ENCODE measurements around the gene ANXA10.

GRCh38 chr4:158182626-158183003 lies 9.8 kb upstream of the GASK1B start:
- RAMPAGE, long total RNA: no peak
- RRBS: no CpG with 5 or more reads among the region's 16 CpGs
PRO-cap:
- standard: bidirectional peak, plus-strand start at chr4:158182864, minus-strand start at chr4:158182806
- CoPRO, capped RNA only, 2 experiments: peak in 2 of 2 experiments; most common plus-strand start chr4:158182870 (in 1); most common minus-strand start chr4:158182806 (in 2)
- CoPRO, capped and uncapped RNA, 2 experiments: peak in 2 of 2 experiments; most common plus-strand start chr4:158182870 (in 2); most common minus-strand start chr4:158182775 (in 1)
- CoPRO, uncapped RNA only, 2 experiments: peak in 1 of 2 experiments; most common plus-strand start chr4:158182868 (in 1); most common minus-strand start chr4:158182793 (in 1)
CAGE:
- cytosol, long polyA plus RNA: no peak
- long polyA plus RNA: no peak
- nucleolus, long total RNA: no peak
- nucleus, long polyA plus RNA: no peak

GRCh38 chr4:158672530-158673049 lies 494 bp downstream of the ETFDH start:
- RAMPAGE, long total RNA: no peak
- RRBS: no CpG with 5 or more reads among the region's 13 CpGs
PRO-cap:
- standard: unidirectional peak, minus-strand start at chr4:158672598; unidirectional peak, minus-strand start at chr4:158672988
- CoPRO, capped RNA only, 2 experiments: no peak in any of the 2 experiments
- CoPRO, capped and uncapped RNA, 2 experiments: no peak in any of the 2 experiments
- CoPRO, uncapped RNA only, 2 experiments: no peak in any of the 2 experiments
CAGE:
- cytosol, long polyA plus RNA: no peak
- long polyA plus RNA: no peak
- nucleolus, long total RNA: no peak
- nucleus, long polyA plus RNA: no peak

DNA sequence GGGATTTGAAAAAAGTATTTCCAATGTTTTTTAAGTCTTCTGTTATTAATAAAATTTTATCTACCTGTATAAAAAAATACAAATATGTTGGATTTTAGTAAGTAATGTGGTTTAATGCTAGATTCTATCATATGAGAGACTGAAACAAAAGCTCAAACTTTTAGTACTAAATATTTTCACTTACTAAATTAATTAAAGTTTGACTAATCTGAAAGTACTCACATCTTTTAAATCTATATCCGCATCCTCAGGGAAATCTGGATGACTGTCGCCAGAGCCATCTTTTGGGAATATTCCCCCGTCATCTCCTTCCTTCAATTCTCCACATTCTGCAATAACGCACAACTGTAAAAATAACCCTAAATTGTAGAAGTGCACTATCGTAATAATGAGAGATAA lies 7.9 kb downstream of the PPID start:
- RAMPAGE, long total RNA: no peak
- RRBS: no CpG with 5 or more reads among the region's 5 CpGs
PRO-cap:
- standard: no peak
- CoPRO, capped RNA only, 2 experiments: no peak in any of the 2 experiments
- CoPRO, capped and uncapped RNA, 2 experiments: no peak in any of the 2 experiments
- CoPRO, uncapped RNA only, 2 experiments: peak in 1 of 2 experiments; most common plus-strand start position 191 of the sequence (in 1); most common minus-strand start position 168 of the sequence (in 1)
CAGE:
- cytosol, long polyA plus RNA: no peak
- long polyA plus RNA: no peak
- nucleolus, long total RNA: no peak
- nucleus, long polyA plus RNA: no peak

- RAMPAGE, long total RNA: no peak
- RRBS: no CpG with 5 or more reads among the region's 5 CpGs
PRO-cap:
- standard: no peak
- CoPRO, capped RNA only, 2 experiments: no peak in any of the 2 experiments
- CoPRO, capped and uncapped RNA, 2 experiments: no peak in any of the 2 experiments
- CoPRO, uncapped RNA only, 2 experiments: no peak in any of the 2 experiments
CAGE:
- cytosol, long polyA plus RNA: no peak
- long polyA plus RNA: no peak
- nucleolus, long total RNA: no peak
- nucleus, long polyA plus RNA: no peak
Observed at GRCh38 chr4:158792347-158792975, 23.6 kb downstream of the FNIP2 start.

DNA sequence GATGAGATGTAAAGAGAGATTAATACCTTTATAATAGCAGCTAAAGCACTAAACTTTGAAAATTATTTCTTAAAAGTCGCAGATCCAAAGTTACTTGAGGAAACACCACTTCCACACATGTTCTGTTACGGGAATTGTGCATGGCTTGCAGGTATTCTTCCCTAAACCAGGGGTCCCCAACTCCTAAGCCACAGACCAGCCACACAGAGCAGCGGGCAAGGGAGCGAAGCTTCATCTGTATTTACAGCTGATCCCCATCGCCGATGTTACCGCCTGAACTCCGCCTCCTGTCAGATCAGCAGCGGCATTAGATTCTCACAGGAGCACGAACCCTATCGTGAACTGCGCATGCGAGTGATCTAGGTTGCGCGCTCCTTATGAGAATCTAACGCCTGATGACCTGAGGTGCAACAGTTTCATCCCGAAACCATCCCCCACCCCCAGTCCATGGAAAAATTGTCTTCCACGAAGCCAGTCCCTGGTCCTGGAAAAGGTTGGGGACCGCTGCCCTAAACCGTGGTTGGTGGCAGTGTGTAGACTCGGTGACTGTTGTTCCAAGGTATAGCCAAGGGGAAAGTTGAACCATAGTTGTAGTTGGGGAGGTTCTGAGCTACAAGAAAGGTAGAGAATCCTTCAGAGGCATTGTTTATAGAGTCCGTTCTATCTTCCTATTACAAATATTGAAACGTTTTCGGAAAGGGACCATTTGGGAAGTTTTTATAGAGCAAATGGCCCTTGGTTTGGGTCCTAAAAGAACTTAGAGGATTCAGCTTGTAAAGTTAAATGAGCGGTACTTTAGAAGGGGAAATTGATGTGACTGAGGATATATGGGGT lies 26.9 kb downstream of the FNIP2 start:
- RAMPAGE, long total RNA: no peak
- RRBS: no CpG with 5 or more reads among the region's 25 CpGs
PRO-cap:
- standard: no peak
- CoPRO, capped RNA only, 2 experiments: no peak in any of the 2 experiments
- CoPRO, capped and uncapped RNA, 2 experiments: no peak in any of the 2 experiments
- CoPRO, uncapped RNA only, 2 experiments: no peak in any of the 2 experiments
CAGE:
- cytosol, long polyA plus RNA: no peak
- long polyA plus RNA: no peak
- nucleolus, long total RNA: no peak
- nucleus, long polyA plus RNA: no peak

DNA sequence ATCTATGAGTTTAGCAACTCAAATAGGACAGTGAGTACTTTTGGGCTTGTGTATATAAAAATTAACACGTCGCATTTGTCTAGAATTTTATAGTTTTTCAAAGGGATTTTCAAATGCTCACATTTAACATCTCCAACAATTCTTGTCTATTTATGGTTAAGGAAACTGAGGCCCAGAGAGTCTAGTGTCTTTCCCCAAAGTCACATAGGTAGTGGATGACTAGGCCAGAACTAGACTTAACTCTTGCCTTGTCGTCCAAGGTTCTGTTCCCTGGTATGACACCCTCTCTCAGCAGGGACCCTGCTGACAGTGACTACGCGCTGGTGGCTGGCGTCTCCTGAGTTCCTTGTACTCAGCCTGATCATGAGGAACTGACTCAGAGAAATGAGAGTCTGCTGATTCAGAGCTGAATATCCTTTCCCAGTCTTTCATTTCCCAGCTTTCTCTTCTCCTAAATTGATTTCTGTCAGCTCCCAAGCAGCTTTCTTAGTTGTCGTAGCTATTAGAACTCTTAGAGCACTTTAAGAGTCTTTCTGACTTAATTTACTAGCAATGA lies 27.9 kb downstream of the FNIP2 start:
- RAMPAGE, long total RNA: no peak
- RRBS: no CpG with 5 or more reads among the region's 7 CpGs
PRO-cap:
- standard: no peak
- CoPRO, capped RNA only, 2 experiments: no peak in any of the 2 experiments
- CoPRO, capped and uncapped RNA, 2 experiments: no peak in any of the 2 experiments
- CoPRO, uncapped RNA only, 2 experiments: no peak in any of the 2 experiments
CAGE:
- cytosol, long polyA plus RNA: no peak
- long polyA plus RNA: no peak
- nucleolus, long total RNA: no peak
- nucleus, long polyA plus RNA: no peak

GRCh38 chr4:158805509-158806468 lies 37.0 kb downstream of the FNIP2 start:
- RAMPAGE, long total RNA: no peak
- RRBS: no CpG with 5 or more reads among the region's 11 CpGs
PRO-cap:
- standard: no peak
- CoPRO, capped RNA only, 2 experiments: no peak in any of the 2 experiments
- CoPRO, capped and uncapped RNA, 2 experiments: no peak in any of the 2 experiments
- CoPRO, uncapped RNA only, 2 experiments: no peak in any of the 2 experiments
CAGE:
- cytosol, long polyA plus RNA: no peak
- long polyA plus RNA: no peak
- nucleolus, long total RNA: no peak
- nucleus, long polyA plus RNA: no peak

- RAMPAGE, long total RNA: no peak
- RRBS: no CpG with 5 or more reads among the region's 3 CpGs
PRO-cap:
- standard: no peak
- CoPRO, capped RNA only, 2 experiments: no peak in any of the 2 experiments
- CoPRO, capped and uncapped RNA, 2 experiments: no peak in any of the 2 experiments
- CoPRO, uncapped RNA only, 2 experiments: no peak in any of the 2 experiments
CAGE:
- cytosol, long polyA plus RNA: no peak
- long polyA plus RNA: no peak
- nucleolus, long total RNA: no peak
- nucleus, long polyA plus RNA: no peak
Observed at GRCh38 chr4:158821684-158821962, 52.8 kb downstream of the FNIP2 start.

GRCh38 chr4:158936207-158936657 lies 98.8 kb downstream of the C4orf45 start:
- RAMPAGE, long total RNA: no peak
- RRBS: no CpG with 5 or more reads among the region's 6 CpGs
PRO-cap:
- standard: no peak
- CoPRO, capped RNA only, 2 experiments: no peak in any of the 2 experiments
- CoPRO, capped and uncapped RNA, 2 experiments: no peak in any of the 2 experiments
- CoPRO, uncapped RNA only, 2 experiments: no peak in any of the 2 experiments
CAGE:
- cytosol, long polyA plus RNA: no peak
- long polyA plus RNA: no peak
- nucleolus, long total RNA: no peak
- nucleus, long polyA plus RNA: no peak

- RAMPAGE, long total RNA: no peak
- RRBS: no CpG with 5 or more reads among the region's 19 CpGs
PRO-cap:
- standard: unidirectional peak, plus-strand start at chr4:159048302
- CoPRO, capped RNA only, 2 experiments: no peak in any of the 2 experiments
- CoPRO, capped and uncapped RNA, 2 experiments: no peak in any of the 2 experiments
- CoPRO, uncapped RNA only, 2 experiments: no peak in any of the 2 experiments
CAGE:
- cytosol, long polyA plus RNA: no peak
- long polyA plus RNA: no peak
- nucleolus, long total RNA: no peak
- nucleus, long polyA plus RNA: no peak
Observed at GRCh38 chr4:159047982-159048773, 13.1 kb upstream of the C4orf45 start.

DNA sequence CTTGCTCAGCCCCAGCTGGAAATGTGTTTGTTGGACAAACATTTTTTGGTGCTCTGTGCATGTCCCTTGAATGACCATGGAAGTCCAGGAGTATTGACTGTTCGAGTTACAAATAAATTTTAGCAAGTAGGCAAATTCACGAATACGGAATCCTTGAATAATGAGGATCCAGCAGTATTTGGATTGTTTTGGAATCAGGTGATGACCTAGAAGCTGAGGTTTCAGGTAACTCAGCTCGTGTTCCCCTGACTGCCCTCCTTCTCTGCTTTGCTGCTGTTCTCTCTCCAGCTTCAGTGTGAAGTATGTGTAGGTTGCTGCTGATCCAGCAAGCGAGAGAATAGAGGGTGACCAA lies 47.7 kb downstream of the RAPGEF2 start:
- RAMPAGE, long total RNA: no peak
- RRBS: no CpG with 5 or more reads among the region's 5 CpGs
PRO-cap:
- standard: bidirectional peak, plus-strand start outside the sequence, minus-strand start at position 302 of the sequence
- CoPRO, capped RNA only, 2 experiments: peak in 2 of 2 experiments; most common minus-strand start position 302 of the sequence (in 2)
- CoPRO, capped and uncapped RNA, 2 experiments: no peak in any of the 2 experiments
- CoPRO, uncapped RNA only, 2 experiments: no peak in any of the 2 experiments
CAGE:
- cytosol, long polyA plus RNA: no peak
- long polyA plus RNA: no peak
- nucleolus, long total RNA: no peak
- nucleus, long polyA plus RNA: no peak

GRCh38 chr4:159265036-159266110 lies 162.5 kb downstream of the RAPGEF2 start:
- RAMPAGE, long total RNA: no peak
- RRBS: no CpG with 5 or more reads among the region's 4 CpGs
PRO-cap:
- standard: no peak
- CoPRO, capped RNA only, 2 experiments: no peak in any of the 2 experiments
- CoPRO, capped and uncapped RNA, 2 experiments: no peak in any of the 2 experiments
- CoPRO, uncapped RNA only, 2 experiments: no peak in any of the 2 experiments
CAGE:
- cytosol, long polyA plus RNA: no peak
- long polyA plus RNA: no peak
- nucleolus, long total RNA: no peak
- nucleus, long polyA plus RNA: no peak

GRCh38 chr4:159268110-159268632 lies 165.3 kb downstream of the RAPGEF2 start:
- RAMPAGE, long total RNA: no peak
- RRBS: no CpG with 5 or more reads among the region's 5 CpGs
PRO-cap:
- standard: no peak
- CoPRO, capped RNA only, 2 experiments: no peak in any of the 2 experiments
- CoPRO, capped and uncapped RNA, 2 experiments: no peak in any of the 2 experiments
- CoPRO, uncapped RNA only, 2 experiments: peak in 1 of 2 experiments; most common plus-strand start chr4:159268421 (in 1)
CAGE:
- cytosol, long polyA plus RNA: no peak
- long polyA plus RNA: no peak
- nucleolus, long total RNA: no peak
- nucleus, long polyA plus RNA: no peak

DNA sequence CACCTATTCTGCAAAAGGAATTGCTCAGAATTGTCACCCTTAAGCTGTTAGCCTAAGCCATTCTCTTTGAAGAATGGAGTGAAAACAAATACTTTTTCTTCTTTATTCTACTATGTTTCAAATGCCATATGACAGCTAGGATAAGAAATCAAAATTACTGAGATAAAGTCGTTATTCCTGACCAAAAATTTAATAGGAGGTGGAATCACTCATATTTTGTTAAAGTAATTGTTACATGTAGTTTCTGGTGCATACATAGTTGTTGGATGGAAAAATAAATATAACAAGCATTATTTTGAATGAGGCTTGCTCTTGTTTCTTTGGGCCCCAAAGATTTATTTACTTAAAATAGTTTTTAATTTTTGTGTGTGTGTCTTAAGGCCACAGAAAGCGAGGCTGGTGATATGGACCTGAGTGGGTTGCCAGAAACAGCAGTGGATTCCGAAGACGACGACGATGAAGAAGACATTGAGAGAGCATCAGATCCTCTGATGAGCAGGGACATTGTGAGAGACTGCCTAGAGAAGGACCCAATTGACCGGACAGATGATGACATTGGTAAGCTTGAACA lies 211.4 kb downstream of the RAPGEF2 start:
- RAMPAGE, long total RNA: no peak
- RRBS: no CpG with 5 or more reads among the region's 7 CpGs
PRO-cap:
- standard: no peak
- CoPRO, capped RNA only, 2 experiments: no peak in any of the 2 experiments
- CoPRO, capped and uncapped RNA, 2 experiments: no peak in any of the 2 experiments
- CoPRO, uncapped RNA only, 2 experiments: no peak in any of the 2 experiments
CAGE:
- cytosol, long polyA plus RNA: no peak
- long polyA plus RNA: no peak
- nucleolus, long total RNA: no peak
- nucleus, long polyA plus RNA: no peak

- RAMPAGE, long total RNA: no peak
PRO-cap:
- standard: no peak
- CoPRO, capped RNA only, 2 experiments: no peak in any of the 2 experiments
- CoPRO, capped and uncapped RNA, 2 experiments: no peak in any of the 2 experiments
- CoPRO, uncapped RNA only, 2 experiments: no peak in any of the 2 experiments
CAGE:
- cytosol, long polyA plus RNA: no peak
- long polyA plus RNA: no peak
- nucleolus, long total RNA: no peak
- nucleus, long polyA plus RNA: no peak
Observed at GRCh38 chr4:159539944-159540481, 437.1 kb downstream of the RAPGEF2 start.

DNA sequence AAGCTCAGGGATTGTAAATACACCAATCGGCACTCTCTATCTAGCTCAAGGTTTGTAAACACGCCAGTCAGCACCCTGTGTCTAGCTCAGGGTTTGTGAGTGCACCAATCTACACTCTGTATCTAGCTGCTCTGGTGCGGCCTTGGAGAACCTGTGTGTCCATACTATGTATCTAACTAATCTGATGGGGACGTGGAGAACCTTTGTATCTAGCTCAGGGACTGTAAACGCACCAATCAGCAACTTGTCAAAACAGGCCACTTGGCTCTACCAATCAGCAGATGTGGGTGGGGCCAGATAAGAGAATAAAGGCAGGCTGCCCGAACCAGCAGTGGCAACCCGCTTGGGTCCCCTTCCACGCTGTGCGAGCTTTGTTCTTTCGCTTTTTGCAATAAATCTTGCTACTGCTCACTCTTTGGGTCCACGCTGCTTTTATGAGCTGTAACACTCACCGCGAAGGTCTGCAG lies 426.5 kb downstream of the NAF1 start:
- RAMPAGE, long total RNA: no peak
- RRBS: no CpG with 5 or more reads among the region's 13 CpGs
PRO-cap:
- standard: unidirectional peak, plus-strand start at position 334 of the sequence
- CoPRO, capped RNA only, 2 experiments: peak in 1 of 2 experiments; most common plus-strand start position 334 of the sequence (in 1); most common minus-strand start position 178 of the sequence (in 1)
- CoPRO, capped and uncapped RNA, 2 experiments: no peak in any of the 2 experiments
- CoPRO, uncapped RNA only, 2 experiments: no peak in any of the 2 experiments
CAGE:
- cytosol, long polyA plus RNA: no peak
- long polyA plus RNA: no peak
- nucleolus, long total RNA: no peak
- nucleus, long polyA plus RNA: no peak

GRCh38 chr4:163154811-163155157 lies 11.9 kb downstream of the NAF1 start:
- RAMPAGE, long total RNA: no peak
- RRBS: no CpG with 5 or more reads among the region's 5 CpGs
PRO-cap:
- standard: no peak
- CoPRO, capped RNA only, 2 experiments: no peak in any of the 2 experiments
- CoPRO, capped and uncapped RNA, 2 experiments: no peak in any of the 2 experiments
- CoPRO, uncapped RNA only, 2 experiments: no peak in any of the 2 experiments
CAGE:
- cytosol, long polyA plus RNA: no peak
- long polyA plus RNA: no peak
- nucleolus, long total RNA: no peak
- nucleus, long polyA plus RNA: no peak

GRCh38 chr4:168092408-168092930 lies at the start of gene ANXA10:
Gene ANXA10 (plus strand): TSS chr4:168092537.
- RAMPAGE, long total RNA: no peak
- RRBS: no CpG with 5 or more reads among the region's 2 CpGs
PRO-cap:
- standard: no peak
- CoPRO, capped RNA only, 2 experiments: no peak in any of the 2 experiments
- CoPRO, capped and uncapped RNA, 2 experiments: no peak in any of the 2 experiments
- CoPRO, uncapped RNA only, 2 experiments: no peak in any of the 2 experiments
CAGE:
- cytosol, long polyA plus RNA: no peak
- long polyA plus RNA: no peak
- nucleolus, long total RNA: no peak
- nucleus, long polyA plus RNA: no peak

DNA sequence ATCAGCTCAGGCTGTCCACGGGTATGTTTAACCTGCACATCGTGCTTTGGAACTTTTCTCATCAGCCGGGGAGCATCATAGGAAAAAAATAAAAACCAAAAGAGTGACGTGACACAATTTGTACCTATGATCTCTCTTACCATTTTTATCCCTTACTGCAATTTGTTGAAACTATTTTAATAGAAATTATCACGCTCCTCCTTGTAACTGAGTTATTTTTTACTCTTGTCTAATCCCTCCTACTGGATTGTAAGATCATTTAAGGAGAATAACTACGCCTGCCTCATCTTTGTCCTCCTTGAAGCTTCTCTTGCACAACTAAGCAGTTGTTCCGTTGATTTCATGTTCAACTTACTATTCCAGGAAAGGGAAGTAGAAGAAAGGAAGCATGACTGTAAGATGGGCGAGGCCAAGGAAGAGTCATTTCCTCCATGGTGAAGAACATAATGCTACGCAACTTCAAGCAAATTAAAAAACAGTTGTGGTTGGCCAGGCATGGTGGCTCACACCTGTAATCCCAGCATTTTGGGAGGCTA lies 7.0 kb downstream of the PALLD start:
- RAMPAGE, long total RNA: no peak
- RRBS: no CpG with 5 or more reads among the region's 9 CpGs
PRO-cap:
- standard: no peak
- CoPRO, capped RNA only, 2 experiments: no peak in any of the 2 experiments
- CoPRO, capped and uncapped RNA, 2 experiments: no peak in any of the 2 experiments
- CoPRO, uncapped RNA only, 2 experiments: no peak in any of the 2 experiments
CAGE:
- cytosol, long polyA plus RNA: no peak
- long polyA plus RNA: no peak
- nucleolus, long total RNA: no peak
- nucleus, long polyA plus RNA: no peak

Measured in K562 (cell line).